Progenitor cell of endocrine pancreas (in vitro differentiated cells): Measurements from ENCODE around the gene NRG4.

DNA sequence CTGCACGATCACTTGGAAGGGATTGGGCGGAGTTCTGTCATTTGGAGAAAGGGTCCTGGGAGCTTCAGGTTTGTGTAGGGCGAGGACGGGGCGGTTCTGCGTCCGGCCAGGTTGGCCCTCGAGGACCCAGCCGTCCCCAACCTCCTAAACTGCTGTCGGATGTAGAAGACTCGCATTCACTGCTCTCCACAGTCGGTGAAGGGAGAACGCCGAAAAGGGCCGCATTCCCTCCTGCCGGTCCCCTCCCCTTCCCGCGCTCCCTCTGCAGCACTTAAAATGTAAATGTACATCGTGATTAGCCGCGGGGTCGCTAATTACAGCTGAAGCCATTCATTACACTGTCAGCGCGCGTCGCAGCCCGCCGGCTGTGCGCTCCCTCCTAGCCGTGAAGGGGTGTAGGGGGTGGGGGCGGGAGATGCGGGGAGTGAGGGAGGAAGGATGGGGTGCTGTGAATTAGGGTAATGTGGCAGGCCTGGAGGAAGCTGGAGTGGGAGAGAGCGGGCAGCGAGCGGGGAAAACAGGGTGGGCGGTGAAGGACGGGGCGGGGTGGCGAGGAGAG, 2.6 kb upstream of the RPP25 start:
- PRO-cap: no peak

DNA sequence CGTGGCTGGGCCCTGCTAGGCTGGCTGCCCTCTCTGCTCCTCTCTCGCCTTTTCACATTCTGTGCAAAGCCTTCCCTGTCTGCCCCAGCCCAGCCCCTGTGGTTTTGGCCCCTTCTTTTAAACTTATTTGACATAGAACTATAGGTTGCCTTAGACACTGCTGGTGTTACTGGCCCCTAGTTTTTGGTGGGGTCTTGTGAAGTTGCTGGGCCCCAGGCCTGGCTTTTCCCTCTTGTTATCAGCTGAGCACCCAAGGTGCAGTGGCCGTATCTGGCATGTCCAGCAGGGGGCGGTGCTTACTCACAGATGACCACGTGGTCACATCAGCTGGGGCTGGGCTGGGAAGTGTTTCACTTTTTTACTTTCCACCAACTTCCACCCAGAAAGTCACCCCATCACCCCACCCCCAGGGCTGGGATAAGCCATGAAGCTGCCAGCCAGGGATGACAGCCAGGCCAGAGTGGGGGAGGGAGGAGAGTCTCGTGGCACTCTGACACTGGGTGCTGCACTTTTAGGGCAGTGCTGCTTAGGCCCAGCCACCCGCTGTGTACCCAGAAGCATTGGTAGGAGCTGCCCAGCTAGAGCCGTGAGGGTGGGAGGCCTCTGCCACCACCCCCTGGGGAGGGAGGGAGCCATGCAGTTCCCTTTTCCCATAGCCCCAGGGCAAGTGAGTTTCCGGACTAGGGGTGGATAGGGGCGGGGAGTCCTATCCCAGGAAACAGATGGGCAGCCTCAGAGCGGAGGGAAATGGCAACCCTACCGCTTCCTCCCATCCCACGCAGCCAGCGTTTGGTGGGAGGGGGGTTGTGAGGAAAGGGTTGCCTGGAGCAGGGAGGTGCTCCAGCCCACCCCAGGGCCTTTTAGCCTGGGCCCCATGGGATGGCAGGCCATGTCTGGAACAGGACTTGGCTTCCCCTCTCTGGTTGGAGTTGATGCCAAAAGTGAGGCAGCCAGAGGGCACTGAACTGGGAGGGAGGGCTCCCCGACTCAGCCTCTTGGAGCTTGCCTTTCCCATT, 6.1 kb downstream of the PPCDC start:
- PRO-cap: no peak

GRCh38 chr15:75065114-75065963, 41.9 kb downstream of the PPCDC start:
- PRO-cap: no peak

- PRO-cap: no peak
These were observed 51.6 kb upstream of the C15orf39 start for GRCh38 chr15:75149933-75150586.

GRCh38 chr15:75180481-75180906, 21.2 kb upstream of the C15orf39 start:
- PRO-cap: no peak

GRCh38 chr15:75200556-75201334, 937 bp upstream of the C15orf39 start:
- PRO-cap: bidirectional peak, plus-strand start at chr15:75200909, minus-strand start at chr15:75200779

DNA sequence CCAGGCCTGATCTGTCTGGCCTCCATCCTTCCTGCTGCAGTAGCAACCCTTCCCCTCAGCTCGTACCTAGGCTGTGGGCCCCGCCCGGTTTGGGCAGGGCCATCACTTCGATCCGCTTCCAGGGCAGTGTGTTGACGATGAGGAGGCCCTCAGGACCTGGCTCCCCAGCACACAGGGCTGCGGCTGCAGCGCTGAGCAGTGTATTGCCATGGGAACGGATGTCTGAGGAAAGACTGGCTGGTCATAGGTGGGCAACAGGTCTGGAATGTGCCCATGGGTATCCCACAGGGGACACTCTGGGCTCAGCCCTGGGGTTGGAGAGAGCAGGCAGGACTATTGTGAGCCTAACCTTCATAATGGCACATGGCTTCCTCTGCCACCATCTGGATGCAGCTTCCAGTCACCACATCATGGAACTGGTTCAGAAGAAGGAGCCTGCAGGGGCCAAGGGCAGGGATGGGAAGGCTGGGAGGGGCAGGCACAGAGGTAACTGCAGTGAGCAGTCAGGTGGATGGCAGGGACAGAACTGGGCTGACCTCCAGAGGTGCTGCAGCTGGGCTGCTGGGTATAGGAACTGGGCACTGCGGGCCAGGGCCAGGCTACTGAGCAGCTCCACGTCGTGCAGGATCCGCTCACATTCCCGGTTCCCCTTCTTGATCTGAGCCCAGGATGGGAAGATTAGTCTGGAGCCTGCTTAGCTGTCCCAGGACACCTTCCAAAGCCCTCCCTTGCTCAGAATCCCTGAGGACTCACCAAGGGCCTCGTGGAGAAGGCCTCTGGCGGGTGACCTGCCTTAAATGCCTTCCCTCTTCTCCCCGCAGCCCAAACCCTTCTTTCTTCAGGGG, 8.6 kb downstream of the MAN2C1 start:
- PRO-cap: no peak

DNA sequence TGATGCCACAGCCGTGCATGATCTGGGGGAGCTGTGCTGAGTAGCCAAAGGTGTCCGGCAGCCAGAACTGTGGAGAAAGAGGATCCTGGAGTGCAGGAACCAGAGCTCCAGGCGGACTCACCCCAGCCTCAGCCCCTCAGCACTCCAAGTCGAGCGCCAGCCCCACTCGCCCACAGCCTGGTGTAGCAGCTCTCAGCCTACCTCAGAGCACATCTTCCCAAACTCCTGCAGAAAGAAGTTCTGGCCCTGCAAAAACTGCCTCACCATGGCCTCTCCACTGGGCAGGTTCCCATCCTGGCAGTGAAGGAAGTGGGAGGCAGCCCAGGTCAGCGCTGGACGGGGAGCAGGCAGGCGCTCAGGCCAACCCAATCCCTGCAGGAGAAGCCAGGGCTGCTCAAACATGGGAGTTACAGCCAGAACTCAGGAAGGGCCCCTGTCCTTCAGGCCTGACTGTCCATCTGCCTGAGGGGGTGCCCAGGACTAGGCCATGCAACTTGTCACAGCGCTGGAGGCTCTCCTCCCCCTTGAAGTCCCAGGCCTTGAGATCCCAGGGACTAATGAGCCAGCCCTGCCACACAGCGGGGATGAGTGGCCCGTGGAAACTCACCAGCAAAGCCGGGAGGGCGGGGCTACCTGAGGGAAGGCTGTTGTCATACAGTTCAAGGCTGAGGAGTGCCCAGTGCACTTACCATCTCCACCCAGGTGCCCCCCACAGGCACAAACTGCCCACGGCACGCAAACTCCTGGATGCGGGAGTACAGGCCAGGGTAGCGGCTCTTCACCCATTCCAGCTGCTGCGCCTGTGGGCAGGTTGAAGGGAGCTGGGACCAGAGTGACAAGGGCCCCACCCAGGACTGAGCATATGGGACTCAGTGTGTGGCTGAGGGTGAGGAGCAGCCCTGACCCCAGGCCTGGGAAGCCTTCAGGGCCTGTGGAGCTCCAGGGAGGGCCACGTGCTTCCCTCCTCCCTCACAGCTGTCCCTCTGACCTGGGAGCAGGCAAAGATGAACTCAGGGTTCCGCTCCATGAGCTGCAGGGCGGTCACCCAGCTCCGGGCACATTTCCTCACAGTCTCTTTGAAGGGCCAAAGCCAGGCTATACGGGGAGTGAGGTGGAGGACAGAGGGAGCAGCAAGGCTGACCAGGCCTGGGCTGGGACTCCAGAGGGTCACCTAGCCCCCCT, 6.4 kb downstream of the MAN2C1 start:
- PRO-cap: no peak

DNA sequence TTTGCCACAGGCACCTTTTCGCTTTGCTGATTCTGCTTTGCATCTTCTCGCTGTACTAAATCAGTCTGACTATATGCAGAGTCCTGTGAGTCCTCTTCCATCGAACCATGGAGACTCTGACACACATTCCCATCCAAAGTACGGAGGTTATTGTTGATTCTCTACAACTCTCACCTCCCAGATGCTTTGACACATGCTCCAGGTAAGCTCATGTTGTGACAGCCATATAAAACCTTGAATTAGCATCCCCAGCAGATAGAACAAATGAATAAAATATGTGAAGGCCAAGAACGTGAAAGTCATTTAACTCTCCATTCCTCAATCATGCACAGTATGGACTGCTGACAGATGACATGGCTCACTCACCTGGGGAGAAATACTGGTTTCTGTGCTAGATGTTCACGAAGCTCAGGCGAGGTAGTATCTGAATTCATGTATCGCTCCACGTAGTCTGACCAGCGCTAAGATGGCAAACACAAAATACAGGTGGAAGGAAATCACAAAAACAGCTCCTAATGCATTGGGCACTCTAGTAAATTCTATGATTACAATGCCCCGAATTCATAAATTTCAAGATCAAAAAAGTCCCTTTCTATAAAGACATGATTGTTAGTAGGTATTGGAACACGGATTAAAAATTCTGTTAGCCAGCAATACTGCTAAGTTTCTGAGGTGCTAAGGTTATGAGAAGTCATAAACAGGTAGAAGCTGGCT, 12.0 kb upstream of the MAN2C1 start:
- PRO-cap: no peak

GRCh38 chr15:75391337-75392216, 23.2 kb upstream of the MAN2C1 start:
- PRO-cap: no peak

DNA sequence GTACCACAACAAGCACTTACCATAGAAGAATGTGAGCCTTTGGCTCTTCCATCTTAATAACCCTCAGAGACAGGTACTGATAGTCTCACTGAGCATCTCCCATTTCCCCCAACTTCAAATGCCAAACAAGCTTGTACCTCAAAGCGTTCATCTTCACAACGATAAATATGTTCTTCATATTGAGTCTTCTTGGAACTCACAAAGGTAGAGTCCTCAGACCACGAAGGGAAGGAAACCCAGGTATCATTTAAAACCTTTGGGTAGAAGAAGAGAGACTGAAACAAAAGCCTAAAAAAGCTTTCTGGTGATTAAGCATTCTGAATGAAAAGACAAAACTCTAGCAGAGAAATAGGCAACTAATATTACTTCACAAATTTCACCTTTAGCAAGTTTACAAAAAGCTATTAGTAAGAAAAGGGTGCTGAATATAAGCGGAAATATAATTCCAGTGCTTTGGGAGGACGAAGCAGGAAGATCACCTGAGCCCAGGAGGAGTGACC, 31.5 kb upstream of the MAN2C1 start:
- PRO-cap: no peak

DNA sequence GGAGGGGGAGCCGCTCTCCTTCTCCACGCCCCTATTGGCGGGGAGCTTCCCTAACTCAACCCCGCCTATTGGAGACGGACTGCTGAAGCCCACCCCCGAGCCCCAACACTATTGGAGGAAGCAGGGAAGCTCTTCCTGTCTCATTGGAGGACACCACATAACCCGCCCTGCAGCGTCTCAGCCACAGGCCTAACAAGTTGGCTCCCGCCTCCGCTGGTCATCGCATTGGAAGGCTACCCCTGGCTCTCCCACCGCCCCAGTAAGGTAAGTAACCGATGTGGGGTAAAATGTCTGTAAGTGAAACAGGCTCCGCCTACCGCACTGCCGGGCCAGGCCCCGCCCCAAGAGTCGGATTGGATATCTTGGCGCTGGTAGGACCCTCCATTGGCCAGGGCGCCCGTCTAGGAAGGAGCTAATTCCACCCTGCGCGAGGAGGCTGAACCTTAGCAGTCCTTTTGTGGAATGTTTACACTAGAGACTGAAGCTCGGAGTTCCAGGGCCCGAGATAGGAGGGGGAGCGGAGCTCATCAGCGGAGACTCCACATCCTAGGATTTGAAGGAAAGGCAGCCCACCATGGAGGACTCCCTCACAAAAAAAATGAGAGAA, 459 bp upstream of the SIN3A start:
- PRO-cap: bidirectional peak, plus-strand start at position 158 of the sequence, minus-strand start outside the sequence; bidirectional peak, plus-strand start at position 449 of the sequence, minus-strand start at position 261 of the sequence

DNA sequence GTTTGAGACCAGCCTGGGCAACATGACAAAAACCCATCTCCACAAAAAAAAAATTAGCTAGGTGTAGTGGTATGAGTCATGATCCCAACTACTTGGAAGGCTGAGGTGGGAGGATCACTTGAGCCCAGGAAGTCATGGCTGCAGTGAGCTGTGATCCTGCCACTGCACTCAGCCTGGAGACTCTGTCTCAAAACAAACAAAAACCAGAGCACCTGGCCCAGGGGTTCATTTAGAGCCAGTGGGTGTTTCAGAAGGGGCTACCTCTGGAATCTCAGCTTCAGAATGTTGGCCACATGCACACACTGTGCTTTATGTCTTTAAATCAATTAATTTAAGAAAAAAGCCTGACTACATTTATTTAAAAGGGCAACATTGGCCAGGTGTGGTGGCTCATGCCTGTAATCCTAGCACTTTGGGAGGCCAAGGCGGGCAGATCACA, 2.2 kb upstream of the SNUPN start:
- PRO-cap: no peak

DNA sequence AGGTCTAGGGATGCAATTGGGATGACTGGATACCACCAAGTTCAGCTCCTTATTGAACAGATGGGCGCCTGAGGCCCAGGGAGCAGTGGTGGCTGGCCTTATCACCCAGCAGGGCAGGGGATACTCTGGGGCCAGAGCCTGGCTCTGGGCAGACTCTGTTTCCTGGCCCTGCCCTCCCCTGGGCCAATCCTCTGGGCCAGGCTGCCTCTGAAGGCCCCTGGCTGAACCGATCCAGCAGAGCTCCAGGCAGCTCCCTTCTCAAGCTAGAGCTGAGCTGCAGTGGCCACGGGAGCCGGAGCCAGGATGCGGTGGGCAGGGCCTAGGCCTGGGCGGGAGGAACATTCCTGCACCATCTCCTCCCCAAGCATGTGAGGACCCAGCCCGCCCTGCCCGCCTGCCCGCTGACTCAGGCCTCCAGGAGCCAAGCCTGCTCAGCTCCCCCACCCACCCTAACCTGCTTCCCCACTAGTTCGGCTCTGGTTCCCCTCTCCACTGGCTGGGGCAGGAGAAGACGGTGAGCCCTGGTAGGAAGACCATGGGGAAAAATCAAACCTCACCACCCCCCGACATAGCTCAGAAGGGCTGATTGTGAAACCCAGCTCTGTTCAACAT, 13.3 kb downstream of the SNX33 start:
- PRO-cap: no peak

GRCh38 chr15:75901831-75902542, 1.7 kb upstream of the FBXO22 start:
- PRO-cap: no peak

- PRO-cap: no peak
These were observed at the start of gene NRG4 for GRCh38 chr15:76011819-76012494. NRG4 (minus strand) TSS chr15:76012424.

GRCh38 chr15:76161177-76161619, 101.4 kb downstream of the TMEM266 start:
- PRO-cap: no peak

GRCh38 chr15:76310444-76310902, 796 bp downstream of the ETFA start:
- PRO-cap: no peak

- PRO-cap: no peak
These were observed 240.1 kb downstream of the ISL2 start for GRCh38 chr15:76576543-76577241.

DNA sequence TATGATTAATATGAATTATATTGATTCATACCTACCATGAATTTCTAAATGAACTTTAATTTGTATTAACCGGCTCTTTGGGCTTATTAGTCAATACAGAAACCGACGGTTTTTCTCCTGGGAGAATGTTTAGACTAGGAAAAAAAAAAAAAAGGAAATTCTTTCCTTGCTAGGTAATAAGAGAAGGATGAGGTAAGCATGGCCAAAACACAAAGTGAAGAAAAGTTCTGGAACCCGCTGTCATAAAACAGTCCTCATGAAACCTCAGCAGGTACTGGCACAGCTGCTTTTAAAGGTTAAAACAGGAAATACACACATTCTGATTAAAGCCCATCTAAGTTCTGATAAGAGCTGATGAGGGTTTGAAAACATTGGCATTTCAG, 30.8 kb upstream of the PSTPIP1 start:
- PRO-cap: no peak